ENCODE measurements around a stretch of chr1.

DNA sequence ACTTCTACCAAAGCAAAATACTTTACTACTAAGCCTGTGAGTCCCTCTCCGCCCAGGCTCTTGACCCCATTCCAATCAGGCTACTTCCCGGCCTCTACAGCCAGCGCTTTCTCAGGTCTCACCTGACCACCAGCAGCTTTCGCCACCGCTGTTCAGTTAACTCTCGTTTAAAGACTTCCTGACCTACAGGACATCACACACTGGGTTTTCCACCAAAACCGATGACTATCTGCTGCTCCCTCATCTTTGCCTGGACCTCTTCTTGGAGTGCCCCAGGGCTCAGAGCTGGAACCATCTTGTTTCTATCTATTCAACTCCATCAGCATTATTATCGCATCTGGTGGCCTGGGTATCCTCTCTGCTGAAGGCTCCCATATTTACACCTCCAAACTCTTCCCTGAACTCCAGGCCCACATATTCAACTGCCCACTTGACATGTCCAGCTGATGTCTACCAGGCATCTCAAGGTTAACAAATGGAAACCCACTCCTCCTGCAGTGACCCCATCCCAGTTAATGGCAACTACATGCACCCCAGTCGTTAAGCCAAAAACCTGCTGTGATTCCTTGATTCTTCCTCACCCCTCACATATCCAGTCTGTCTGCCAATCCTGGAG, 7.4 kb downstream of the NOL9 start:
- RRBS, result no CpG with 5 or more reads among the region's 9 CpGs

- RRBS, result no CpG with 5 or more reads among the region's 14 CpGs
These were observed 7.5 kb downstream of the KLHL21 start for GRCh38 chr1:6594785-6596025.

DNA sequence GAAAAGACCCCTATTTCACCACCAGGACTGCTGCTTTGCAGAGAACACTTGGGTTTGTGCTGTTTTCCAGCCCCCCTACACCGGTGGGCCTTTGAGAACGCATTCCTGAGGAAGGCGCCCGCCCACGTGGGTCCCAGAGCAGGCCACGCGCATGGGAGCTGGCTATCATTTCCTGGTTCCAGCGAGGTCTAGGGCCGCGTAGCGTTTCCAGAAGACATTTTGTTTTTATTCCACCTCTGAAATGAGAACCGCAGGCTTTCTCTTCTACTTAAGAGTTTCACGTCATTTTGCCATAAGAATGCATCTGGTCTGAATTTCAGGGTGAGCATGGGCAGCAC, 1.2 kb upstream of the KLHL21 start:
- RRBS, result no CpG with 5 or more reads among the region's 13 CpGs

GRCh38 chr1:6612640-6613632, 595 bp upstream of the PHF13 start:
- RRBS, result under 1% methylated on average over 56 of the region's 102 CpGs

GRCh38 chr1:6700658-6701087, 943 bp downstream of the DNAJC11 start:
- RRBS, result no CpG with 5 or more reads among the region's 4 CpGs

DNA sequence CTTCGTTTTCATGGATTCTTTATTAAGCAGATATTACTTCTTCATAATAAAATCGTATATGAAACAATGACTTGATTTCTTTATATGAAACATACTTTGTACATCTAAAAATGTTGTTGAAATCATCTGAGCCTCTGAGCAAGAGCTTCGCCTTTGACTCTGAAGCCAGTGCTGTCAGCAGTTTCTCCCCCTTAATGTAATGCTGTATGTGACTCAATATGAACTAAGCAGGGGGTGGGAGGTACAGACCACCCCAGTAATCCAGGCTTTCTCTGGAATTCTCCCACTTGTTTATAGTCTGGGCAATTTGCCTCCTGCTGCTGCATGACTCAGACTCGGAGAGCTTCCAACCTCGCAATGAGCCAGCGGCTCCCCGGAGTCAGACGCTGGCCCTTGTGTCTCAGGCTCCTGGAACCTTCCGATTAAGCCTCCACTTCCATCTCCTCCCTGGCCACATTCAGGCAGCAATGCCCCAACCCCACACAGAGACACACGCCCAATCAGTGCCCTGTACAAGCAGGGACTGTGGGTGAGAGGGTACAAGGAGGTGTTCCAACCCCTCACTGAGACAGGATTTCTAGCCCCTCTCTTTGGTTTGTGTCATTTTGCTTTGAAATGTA, 471.8 kb upstream of the VAMP3 start:
- RRBS, result no CpG with 5 or more reads among the region's 10 CpGs

DNA sequence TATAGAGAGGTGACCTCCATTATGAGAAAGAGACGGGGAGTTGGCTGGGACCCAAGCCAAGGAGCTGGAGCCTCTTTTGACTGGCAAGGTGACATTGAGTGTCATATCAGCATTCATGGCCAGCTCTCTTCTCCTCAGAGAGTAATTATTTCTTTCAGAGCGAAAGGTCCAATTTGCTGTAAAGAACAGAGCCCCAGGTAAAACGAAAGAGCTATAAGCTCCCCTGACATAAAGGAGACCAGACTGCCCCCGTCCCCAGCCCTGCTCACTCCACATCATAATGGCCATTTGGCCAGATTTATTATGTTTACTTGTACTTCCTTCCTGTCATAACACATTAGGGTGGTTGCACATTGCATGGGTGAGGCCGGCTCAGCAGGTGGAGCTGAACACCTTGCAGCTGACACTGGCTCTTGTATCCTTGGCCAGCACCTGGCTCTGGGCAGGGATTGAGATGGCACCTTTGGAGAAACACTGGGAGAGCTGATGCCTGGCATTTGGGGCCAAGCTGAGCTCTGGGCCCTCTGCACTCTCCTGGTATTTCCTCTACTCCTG, 403.9 kb upstream of the VAMP3 start:
- RRBS, result no CpG with 5 or more reads among the region's 5 CpGs

GRCh38 chr1:7401801-7402550, 369.1 kb upstream of the VAMP3 start:
- RRBS, result no CpG with 5 or more reads among the region's 4 CpGs

- RRBS, result no CpG with 5 or more reads among the region's 17 CpGs
These were observed 315.7 kb upstream of the VAMP3 start for GRCh38 chr1:7455405-7455856.

DNA sequence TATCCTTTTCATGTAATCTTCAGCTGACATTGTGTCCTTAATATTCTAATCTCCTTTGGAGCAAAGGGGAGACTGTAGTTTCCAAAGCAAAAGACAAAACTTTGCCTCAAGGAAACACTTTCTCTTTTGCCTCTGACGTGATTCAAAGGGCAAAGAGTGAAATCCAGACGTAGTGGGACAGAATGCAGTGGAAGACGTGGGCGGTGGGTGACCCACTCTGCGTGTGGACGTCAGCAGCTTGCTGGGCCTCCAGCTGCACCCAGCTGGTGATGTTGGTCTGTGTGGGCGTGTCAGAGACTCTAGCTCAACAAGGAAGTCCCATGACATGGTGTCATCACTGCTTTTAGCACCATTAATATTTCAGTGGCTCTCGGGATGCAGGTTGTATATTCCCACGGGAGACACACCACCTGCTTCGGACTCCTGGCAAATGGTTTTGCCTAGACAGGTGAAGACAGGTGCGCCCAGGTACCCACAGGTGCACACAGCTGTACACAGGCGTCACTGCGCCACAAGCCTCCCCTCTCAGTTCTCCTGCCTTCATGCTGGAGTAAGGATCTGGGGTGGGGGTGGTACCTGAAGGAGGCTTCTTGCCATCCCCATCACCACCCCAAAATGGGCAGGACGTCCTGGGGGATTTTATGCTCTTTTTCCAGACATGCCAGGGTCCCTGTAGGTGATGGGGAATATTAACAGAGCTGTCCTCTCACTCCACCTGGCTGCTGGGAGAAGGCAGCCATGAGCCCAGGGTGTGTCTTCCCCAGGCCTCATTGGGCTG, 292.1 kb upstream of the VAMP3 start:
- RRBS, result no CpG with 5 or more reads among the region's 14 CpGs

DNA sequence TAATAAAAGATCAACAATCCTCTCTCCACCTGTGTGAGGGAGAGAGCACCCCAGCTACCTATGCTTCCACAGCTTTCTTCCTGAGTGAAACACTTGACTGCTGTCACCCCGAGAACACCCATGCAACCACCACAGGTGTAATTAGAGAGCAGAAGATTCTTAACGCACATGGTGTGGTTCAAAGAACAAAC, 11.8 kb downstream of the ERRFI1 start:
- RRBS, result no CpG with 5 or more reads among the region's 2 CpGs

GRCh38 chr1:8018482-8018762, 7.7 kb downstream of the ERRFI1 start:
- RRBS, result no CpG with 5 or more reads among the region's 2 CpGs

GRCh38 chr1:8027049-8027831, 1.1 kb upstream of the ERRFI1 start:
- RRBS, result no CpG with 5 or more reads among the region's 23 CpGs

- RRBS, result no CpG with 5 or more reads among the region's 12 CpGs
These were observed 52.1 kb upstream of the ERRFI1 start for GRCh38 chr1:8077898-8078976.

GRCh38 chr1:8136786-8137048, 110.6 kb upstream of the ERRFI1 start:
- RRBS, result no CpG with 5 or more reads among the region's 2 CpGs

DNA sequence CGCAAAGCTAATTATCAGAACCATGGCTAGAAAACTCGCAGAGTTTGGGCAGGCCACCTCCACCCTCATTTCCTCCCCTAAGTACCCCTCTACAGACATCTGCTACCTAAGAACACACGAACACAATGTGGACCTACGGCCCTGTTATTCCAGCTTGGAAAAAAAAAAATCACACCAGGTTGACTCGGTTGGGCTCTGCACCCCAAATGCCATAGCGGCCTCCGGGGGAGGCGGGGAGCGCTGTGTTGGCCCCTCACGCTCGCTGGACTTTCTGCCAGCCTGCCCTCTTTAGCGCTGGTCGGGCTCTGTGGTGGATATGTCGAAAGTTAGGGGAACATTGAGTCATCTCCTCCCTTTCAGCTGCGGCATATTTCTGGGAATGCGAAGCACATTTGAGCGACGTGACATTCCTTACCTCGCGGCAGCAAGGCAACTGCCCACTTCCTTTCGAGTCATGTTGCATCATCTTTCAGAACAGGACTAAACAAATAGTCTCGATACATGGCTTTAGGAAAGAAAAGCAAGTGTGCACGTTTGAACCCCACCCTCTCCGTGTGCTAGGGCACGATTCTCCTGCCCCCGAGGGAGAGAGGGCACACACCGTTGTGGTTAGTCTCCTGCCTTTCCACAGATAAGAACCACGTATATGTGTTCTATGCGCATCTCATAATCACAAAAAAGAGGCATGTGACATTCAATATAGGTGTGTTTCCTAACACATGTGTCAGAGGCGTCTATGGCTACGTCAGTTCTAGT, 106.0 kb upstream of the SLC45A1 start:
- RRBS, result no CpG with 5 or more reads among the region's 31 CpGs

DNA sequence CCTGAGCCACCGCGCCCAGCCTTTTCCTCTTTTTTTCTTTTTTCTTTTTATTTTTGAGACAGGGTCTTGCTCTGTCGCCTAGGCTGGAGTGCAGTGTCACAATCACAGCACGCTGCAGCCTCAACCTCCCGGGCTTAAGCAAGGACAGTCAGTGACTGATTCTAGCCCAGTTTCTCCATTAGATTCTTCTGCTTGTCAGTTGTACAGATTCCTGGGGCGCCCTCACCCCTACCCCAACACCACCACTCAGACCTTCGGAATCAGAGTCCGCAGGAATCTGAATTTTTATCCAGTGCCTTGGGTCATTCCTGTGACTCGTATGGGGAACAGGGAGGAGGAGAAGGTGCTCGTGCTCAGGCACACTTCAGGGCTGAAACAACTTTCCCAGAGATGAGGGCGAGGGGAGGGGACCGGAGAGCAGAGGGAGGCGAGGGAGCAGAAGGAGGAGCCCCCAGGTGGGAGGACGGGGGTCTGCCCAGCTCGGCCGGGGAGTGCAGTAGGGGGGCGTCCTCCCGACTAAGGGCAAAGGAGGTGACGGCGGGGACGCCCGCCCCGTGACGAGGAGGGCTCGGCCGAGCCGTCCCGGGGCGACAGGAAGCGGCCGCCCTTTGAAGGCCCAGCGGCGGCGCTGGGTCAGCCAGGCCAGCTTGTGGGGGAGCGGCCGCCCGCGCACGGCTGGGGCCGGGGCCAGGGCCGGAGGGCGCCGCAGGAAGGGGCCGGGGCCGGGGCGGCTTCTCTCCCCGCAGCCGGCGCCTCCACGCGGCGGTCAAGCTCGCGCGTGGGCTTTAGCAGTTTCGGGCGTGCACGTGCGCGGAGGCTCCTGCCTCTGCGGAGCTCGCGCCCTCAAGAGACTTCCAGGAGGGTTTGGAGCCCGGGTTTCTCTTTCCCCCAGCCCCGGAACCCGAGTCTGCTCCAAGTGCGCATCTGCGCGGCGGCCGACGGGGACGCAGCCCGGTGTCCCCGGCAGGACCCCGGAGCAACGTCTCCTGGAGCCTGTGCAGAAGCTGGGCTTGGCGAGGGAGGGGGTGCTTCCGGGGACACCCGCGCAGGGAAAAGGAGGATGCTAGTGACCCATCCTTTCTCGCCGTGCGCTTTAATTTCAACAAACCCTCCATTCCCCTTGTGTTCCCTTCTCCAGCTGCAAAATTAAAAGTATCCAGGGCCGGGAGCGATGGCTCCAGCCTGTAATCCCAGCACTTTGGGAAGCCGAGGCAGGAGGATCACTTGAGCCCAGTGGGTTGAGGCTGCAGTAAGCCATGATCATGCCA, 100.8 kb upstream of the SLC45A1 start:
- RRBS, result 3% methylated on average over 33 of the region's 87 CpGs

GRCh38 chr1:8283032-8283591, 34.8 kb upstream of the SLC45A1 start:
- RRBS, result 91% methylated on average over 3 of the region's 12 CpGs

DNA sequence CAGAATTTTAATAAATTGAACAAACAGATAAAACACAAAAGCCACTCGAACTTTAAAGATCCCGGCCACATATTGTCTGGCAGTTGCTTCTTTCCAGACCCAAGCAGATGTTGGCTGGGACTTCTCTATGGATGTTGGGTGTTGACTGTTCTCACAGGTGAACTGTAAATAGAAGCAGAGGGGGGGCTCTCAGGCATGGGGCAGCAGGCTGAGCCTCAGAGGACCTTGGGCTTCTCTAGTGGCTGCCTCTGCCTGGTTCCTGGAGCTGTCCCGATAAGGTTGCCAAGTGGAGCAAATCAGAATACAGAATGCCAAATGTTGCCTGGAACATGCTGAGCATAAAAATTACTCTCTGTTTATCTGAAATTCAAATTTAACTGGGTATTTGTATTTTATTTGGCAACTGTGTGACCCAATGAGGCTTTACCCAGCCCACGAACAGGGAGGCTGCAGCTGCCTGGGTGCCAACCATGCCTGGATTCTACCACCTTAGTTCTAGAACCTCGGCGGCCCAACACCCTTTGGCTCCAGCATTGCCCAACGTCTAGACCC, 5.6 kb upstream of the SLC45A1 start:
- RRBS, result no CpG with 5 or more reads among the region's 7 CpGs

Data from retinal pigment epithelial cell (primary cell).